Bronchial lymph node (tissue), 1 donor: ENCODE data around the gene DAPK1.

- PRO-cap, result no peak
Observed at GRCh38 chr9:85077629-85077836, 408.0 kb downstream of the NTRK2 start.

DNA sequence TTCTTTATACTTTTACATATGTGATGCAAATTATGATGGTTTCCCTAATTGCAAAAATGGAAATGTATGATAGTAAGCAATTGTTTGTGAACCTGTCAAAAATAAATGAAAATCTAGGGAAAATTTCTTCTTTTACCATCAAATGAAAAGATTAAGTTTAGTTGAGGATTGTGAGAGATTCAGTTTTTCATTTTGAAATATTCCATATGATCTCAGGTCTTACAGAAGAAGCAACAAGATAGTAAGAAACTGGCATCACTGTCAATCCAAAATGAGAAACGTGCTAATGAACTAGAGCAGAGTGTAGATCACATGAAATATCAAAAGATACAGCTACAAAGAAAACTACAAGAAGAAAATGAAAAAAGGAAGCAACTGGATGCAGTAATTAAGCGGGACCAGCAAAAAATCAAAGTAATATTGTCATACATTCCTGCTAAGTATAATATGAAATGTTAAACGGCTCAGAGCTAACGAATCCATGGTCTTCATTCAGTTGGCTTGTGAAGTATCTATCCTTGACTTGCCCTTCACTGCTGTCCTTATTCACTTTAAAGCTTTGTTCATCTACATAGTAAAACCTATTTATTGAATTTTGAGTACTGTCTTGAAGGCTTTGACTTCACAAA, 91.7 kb upstream of the NAA35 start:
- PRO-cap, result no peak

- PRO-cap, result no peak
Observed at GRCh38 chr9:86246690-86247305, 12.7 kb downstream of the C9orf153 start.

GRCh38 chr9:86281489-86282463, 562 bp downstream of the ISCA1 start:
- PRO-cap, result bidirectional peak, plus-strand start at chr9:86282206, minus-strand start at chr9:86282125

DNA sequence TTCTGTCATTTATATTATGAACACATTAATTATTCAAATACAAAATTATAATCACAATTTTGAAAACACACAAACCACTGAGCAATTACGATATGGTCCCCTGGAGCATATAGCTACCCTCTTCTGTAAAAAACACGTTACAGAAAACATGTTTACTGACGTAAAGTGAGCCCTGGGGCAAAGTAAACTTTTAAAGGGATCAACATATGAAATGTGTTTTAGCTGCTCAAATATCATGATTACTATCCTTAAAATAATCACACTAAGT, 2.0 kb downstream of the TUT7 start:
- PRO-cap, result no peak

DNA sequence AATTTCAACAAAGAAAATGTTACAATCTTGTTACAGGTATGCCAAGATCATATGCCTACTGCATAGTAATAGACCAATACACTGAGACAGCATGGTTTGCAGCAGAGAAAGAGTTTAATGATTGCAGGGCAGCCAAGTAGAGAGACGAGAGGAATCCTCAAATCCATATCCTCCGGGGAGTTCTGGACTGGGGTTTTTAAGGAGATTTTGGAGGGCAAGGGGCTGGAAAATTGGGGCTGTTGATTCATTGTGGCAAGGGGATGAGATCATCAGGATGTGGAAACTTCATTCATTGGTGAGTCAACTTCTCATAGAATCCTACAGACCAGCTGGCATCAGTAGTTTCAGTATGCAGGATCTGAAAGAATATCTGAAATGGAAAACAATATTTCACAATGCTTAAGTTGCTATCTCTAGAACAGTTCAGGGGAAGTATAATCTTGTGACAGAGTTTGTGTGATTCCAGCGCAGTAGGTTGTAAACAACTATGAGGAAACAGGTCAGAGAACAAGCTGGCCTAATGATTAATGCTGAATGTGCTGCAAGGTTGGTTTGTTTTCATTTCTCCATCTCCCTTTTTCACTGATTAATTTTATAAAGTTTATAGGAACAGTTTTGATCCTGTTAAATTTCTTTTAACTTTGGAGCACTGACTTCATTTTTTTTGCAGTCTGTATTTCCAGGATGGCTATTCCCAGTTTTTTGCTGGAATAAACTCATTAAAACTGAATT, 14.9 kb upstream of the TUT7 start:
- PRO-cap, result no peak

DNA sequence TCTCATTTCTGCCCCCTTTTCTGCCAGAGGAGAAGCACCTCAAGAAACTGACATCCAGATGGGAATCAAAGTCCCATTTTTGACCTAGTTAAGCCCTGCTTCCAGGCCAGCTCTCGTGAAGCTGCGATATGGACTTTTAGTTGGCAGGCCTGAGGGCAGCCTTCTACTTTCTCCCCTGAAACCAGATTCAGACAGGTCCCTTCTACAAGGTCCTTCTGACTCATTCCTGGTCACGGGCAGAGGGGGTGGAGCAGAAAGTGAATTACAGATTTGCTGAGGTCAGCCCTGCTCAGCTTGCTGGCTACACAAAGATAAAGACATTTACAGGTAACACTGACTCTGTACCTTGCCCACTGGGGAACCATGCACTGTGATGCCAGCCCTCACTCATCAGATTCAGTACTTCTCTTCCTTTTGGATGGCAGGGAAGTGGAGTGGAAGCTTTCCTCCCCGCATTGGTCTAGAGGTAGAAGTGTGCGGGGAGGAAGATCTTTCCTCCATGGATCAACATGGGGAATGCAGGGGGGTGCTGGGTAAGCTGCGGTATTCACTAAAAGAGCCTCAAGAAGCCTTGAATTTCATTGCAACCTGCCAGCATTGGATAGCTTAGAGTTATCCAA, 52.9 kb upstream of the TUT7 start:
- PRO-cap, result no peak

DNA sequence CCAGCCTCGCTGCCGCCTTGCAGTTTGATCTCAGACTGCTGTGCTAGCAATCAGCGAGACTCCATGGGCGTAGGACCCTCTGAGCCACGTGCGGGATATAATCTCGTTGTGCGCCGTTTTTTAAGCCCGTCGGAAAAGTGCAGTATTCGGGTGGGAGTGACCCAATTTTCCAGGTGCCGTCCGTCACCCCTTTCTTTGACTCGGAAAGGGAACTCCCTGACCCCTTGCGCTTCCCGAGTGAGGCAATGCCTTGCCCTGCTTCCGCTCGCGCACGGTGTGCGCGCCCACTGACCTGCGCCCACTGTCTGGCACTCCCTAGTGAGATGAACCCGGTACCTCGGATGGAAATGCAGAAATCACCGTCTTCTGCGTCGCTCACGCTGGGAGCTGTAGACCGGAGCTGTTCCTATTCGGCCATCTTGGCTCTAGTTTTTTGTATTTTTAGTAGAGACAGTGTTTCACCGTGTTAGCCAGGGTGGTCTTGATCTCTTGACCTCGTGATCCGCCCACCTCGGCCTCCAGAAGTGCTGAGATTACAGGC, 257.5 kb upstream of the TUT7 start:
- PRO-cap, result no peak

GRCh38 chr9:86741229-86741760, 206.0 kb downstream of the GAS1 start:
- PRO-cap, result no peak

DNA sequence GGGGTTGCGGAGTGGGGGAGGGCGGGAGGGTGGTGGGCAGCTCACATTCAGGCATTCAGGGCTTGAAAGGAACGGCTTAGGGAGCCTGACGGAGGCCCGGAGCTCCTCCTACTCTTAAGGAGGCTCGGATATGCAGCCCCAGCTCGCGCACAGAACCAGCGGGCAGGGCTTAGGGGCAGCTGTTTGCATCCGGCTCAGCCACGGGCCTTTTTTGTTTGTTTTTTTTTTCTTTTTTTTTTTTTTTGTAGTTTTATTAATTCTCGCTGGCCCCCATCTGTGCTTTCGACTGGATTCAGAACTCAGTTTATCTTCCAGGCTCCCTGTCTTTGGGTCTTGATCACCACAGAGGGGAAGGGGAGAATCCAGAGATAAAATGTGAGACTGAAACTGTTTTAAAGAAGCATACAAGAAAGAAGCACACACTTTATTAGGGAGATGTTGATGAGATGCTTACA, 520 bp upstream of the GAS1 start:
- PRO-cap, result bidirectional peak, plus-strand start at position 158 of the sequence, minus-strand start outside the sequence

- PRO-cap, result unidirectional peak, minus-strand start at chr9:87223558; unidirectional peak, plus-strand start at chr9:87223920
Observed at GRCh38 chr9:87223402-87224085, 274.1 kb upstream of the DAPK1 start.

DNA sequence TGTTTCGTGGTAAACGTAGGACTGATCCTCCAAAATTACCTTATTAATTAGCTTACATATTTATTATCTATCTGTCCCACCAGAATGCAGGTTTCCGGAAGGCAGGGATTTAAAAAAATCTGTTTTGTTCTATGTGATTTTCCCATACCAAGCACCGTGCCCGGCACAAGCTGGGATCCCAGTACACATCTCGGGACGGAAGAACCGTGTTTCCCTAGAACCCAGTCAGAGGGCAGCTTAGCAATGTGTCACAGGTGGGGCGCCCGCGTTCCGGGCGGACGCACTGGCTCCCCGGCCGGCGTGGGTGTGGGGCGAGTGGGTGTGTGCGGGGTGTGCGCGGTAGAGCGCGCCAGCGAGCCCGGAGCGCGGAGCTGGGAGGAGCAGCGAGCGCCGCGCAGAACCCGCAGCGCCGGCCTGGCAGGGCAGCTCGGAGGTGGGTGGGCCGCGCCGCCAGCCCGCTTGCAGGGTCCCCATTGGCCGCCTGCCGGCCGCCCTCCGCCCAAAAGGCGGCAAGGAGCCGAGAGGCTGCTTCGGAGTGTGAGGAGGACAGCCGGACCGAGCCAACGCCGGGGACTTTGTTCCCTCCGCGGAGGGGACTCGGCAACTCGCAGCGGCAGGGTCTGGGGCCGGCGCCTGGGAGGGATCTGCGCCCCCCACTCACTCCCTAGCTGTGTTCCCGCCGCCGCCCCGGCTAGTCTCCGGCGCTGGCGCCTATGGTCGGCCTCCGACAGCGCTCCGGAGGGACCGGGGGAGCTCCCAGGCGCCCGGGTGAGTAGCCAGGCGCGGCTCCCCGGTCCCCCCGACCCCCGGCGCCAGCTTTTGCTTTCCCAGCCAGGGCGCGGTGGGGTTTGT, at the start of gene DAPK1:
TSS of gene DAPK1 (plus strand) at position 528 of the 852 bp plus-strand sequence.
- PRO-cap, result bidirectional peak, plus-strand start at position 533 of the sequence, minus-strand start at position 403 of the sequence

- PRO-cap, result no peak
Observed at GRCh38 chr9:87582015-87582510, 84.4 kb downstream of the DAPK1 start.

DNA sequence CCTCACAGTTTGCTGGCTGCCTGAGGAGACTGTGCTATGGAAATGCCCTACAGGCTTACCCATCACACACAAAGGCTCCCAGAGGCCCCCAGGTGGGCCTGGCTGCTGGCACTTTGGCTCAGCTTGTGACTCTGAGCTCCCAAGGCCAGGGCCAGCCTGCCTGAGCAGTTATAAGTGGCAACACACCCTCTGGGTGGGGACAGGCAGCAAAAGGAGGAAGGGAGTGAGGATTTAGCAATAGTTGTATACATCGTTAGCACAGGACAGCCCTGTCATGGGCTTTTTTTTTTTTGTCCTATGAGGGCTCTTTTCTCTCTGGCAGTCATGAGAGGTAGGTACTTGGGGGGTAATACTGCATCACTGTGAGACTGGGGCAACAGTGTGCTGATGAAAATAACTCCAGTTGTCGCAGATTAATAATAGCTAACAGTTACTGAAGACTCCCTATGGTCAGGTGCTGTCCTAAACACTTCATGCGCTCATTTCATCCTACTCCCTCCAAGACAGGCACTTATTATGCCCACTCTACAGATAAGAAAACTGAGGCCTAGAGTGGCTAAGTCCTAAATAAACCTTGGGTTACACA, 103.7 kb downstream of the DAPK1 start:
- PRO-cap, result no peak

DNA sequence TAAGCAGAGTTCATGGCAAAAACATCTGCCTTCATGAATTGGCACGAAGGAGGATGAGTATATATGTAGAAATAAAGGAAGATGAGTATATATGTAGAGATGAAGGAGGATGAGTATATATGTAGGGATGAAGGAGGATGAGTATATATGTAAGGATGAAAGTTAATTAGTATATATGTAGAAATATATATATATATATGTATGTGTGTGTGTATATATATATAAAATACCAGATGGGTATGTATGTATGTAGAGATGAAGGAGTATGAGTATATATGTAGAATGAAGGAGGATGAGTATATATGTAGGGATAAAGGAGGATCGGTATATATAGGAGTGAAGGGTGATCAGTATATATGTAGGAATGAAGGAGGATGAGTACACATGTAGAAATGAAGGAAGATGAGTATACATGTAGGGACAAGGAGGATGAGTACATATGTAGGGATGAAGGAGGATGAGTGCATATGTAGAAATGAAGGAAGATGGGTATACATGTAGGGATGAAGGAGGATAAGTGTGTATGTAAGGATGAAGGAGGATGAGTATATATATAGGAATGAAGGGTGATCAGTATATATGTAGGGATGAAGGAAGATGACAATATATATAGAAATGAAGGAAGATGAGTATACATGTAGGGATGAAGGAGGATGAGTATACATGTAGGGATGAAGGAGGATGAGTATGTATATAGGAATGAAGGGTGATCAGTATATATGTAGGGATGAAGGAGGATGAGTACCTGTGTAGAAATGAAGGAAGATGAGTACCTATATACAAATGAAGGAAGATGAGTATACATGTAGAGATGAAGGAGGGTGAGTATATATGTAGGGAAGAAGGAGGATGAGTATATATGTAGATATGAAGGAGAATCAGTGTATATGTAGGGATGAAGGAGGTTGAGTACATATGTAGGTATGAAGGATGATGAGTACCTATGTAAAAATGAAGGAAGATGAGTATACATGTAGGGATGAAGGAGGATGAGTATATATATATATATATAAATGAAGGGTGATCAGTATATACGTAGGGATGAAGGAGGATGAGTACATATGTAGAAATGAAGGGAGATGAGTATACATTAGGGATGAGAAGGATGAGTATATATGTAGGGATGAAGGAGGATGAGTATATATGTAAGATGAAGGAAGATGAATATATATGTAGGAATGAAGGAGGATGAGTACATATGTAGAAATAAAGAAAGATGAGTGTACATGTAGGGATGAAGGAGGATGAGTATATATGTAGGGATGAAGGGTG, 93.6 kb upstream of the CTSL start:
- PRO-cap, result no peak

DNA sequence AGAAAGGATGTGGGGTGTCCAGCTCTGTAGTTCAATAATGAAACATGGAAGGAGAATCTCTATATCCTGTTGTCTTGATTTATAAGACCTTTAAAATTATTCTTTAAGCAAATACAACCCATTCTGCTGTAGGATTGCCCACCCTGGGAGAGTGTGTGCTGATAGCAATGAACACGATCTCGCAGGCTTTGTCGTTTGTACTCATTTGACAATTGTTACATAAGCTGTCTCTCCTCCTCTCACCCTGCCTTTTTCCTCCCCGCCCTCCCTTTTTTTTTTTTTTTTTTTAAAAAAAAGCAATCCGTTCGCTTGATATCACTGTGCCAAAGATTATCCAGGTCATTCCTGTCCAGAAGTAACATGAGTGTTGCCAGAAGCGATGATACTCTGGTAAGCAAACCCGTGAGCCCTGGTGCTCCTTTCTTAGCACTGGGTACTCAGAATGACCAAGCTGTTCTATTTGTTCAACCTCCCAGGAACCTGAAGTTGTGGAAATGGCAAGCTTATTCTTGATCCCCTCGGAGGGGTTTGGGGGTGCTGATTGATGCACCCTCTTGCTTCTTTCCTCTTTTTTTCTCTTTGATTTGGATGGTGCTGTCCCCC, 82.7 kb upstream of the CTSL start:
- PRO-cap, result no peak

DNA sequence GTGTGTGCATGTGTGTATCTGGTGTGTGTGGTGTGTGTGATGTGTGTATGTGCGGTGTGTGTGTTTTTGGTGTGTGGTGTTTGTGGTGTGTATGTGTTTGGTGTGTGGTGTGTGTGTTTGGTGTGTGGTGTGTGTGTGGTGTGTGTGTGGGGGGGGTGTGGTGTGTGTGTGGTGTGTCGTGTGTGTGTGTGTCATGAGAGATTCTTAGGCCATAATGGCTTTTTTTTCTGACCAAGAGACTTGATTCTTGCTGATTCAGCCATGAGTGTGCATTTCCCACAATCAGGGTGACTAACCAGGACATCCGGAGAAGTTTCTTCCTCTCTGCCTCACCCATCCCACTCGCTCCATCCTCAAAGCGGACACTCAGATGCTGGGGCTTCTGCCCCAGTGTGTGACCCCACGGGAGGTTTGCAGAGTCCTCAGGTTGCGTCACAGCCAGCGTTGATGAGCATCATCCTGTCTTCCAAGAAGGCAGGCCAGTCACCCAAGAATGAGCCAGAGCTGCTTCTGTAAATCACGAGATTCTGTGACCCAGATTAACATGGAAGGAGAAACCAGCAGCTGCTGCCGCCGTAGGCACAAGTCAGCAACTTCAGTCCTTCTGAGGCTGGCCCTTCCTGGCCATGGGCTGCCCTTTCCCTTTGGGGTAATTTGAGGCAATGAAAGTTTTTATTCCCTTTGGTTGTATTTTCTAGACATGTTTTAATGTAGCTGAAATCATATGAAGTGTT, 12.5 kb upstream of the CTSL start:
- PRO-cap, result bidirectional peak, plus-strand start at position 537 of the sequence, minus-strand start at position 368 of the sequence

- PRO-cap, result no peak
Observed at GRCh38 chr9:87886335-87886660, 3.6 kb downstream of the SPATA31E1 start.

DNA sequence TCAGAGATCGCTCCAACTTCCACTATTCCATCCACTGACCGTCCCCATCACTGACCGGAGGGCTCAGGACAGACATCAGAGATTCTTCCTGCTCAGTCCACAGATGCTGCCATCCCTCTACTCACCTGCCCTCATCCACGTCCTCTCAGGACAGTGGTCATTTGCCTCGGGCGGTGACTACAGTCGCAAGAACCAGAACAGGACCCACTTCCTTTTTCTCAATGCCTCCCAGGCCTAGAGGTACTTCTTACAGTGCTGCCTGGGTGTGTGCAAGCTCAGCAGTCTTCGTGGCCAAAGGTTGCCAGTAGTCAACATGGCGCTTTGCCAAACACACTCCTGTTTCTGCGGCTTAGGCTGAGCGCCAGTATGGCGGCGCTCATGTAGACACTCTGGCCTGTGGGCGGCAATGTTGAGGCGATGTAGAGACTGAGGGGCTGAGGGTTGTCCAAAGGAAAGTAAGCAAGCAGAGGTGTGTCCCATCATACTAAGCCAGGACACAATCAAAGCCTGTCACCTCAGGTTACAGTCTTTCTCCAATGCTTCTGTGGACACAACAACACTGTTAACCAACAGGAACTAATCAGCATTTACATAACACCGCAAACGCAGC, 27.0 kb downstream of the SPATA31E1 start:
- PRO-cap, result no peak

DNA sequence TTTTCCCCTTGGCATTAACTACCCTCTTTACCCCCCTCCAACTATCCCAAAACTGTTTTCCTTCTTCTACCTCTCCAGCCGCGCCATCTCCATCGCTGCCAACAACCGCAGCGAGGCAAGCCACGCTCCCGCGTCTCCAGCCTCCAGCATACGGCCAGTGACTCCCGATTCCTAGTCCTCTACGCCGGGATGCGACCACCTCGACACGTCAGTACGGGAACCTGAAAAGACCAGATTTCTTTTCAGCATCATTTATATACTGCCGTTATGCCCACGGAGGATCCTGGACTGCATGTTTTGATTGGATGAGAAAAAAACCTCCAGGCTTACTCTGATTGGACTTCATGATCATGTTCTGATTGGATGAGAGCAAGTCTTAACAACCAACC, 25.1 kb downstream of the SPATA31C2 start:
- PRO-cap, result no peak